Measurements from ENCODE around the gene SEPTIN12.

GRCh38 chr16:3727923-3728462 is 10.7 kb upstream of the TRAP1 start:
- PRO-cap, result no peak
CAGE:
- cytosol, long polyA minus RNA, result no peak
- cytosol, long polyA plus RNA, result no peak
- long polyA plus RNA, result no peak
- nucleus, long polyA minus RNA, result no peak
- nucleus, long polyA plus RNA, result no peak

DNA sequence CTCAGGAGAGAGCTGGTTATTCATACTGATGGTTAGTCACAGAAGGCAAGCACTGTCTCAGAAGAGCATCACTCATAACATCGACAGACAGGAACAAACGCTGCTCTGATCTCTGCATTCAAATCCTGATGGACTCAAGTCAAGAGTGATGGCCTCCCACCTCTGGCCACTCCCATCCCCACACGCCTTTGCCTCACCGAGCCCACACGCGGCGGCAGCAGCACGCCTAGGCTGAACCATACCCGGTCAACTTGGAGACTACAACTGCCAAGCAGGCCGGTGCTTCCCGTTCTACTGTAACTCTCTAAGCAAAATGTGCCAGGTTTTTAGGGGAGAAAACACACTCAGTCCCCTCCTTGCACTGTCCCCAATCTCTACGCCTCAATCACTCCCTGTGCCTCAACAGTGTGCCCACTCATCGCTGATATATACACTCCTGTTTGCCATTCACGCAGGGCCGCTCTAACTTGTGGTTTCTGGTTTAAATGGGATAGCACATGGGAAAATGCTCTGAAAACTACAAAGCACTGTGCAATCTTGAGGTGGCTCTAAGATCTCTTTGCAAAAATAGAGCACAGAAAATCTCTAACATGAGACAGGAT is 55.9 kb downstream of the CREBBP start:
- PRO-cap, result no peak
CAGE:
- cytosol, long polyA minus RNA, result no peak
- cytosol, long polyA plus RNA, result no peak
- long polyA plus RNA, result no peak
- nucleus, long polyA minus RNA, result no peak
- nucleus, long polyA plus RNA, result no peak

DNA sequence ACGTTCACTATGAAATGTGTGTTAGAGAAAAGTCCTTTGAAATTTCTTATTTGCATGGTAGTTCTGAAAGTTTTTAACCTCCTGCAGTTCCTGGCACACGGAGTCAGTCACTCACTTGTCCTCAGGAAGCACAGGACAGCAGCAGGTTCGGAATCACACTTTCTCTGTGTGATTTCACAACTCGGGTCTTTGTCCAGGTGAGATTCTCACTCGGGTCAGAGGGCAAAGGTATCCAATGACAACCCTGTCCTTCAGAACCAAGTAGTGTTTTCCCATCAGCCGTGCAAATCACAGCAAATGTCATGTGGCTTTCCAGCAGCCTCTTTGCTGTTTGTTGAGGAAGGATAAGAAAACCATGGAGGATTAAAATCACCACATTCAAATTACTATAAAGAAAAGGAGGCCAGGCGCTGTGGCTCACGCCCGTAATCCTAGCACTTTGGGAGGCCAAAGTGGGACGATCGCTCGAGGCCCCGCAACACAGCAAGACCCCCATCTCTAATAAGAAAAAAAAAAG is 22.1 kb downstream of the ADCY9 start:
- PRO-cap, result no peak
CAGE:
- cytosol, long polyA minus RNA, result no peak
- cytosol, long polyA plus RNA, result no peak
- long polyA plus RNA, result no peak
- nucleus, long polyA minus RNA, result no peak
- nucleus, long polyA plus RNA, result no peak

DNA sequence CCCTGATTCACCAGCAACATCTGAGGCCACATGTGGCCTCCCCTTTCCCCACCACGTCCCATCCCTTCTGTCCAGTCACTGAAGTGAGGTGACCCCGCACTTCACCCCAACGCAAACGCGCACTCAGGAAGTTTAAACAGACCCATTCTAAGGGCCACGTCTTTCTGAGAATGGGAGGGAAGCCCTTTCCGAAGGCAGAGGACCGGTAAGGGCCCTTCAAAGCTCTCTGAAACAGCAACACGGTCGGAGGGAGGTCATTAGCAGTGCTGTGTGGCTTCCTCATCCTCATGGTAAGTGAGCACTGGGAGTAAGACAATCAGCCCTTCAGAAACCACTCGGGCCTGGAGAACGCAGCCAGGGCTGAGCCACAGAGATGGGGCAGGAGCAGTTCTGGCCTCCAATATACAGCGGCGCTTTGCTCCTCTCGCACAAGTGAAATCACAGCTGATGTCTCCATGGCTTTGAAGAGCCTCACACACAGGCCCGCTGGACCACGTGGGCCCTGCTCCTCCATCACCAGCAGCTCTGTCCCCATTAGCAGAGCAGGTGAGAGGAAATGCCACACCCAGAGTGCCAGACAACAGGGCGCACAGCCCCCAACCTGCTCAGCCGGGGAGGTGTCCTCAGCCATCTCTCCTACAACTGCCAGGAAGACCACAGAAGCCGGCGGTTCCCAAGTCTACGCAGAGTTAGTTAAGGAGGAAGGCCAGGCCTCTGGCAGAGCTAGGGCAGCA is 23.6 kb downstream of the SRL start:
- PRO-cap, result no peak
CAGE:
- cytosol, long polyA minus RNA, result no peak
- cytosol, long polyA plus RNA, result no peak
- long polyA plus RNA, result no peak
- nucleus, long polyA minus RNA, result no peak
- nucleus, long polyA plus RNA, result no peak

DNA sequence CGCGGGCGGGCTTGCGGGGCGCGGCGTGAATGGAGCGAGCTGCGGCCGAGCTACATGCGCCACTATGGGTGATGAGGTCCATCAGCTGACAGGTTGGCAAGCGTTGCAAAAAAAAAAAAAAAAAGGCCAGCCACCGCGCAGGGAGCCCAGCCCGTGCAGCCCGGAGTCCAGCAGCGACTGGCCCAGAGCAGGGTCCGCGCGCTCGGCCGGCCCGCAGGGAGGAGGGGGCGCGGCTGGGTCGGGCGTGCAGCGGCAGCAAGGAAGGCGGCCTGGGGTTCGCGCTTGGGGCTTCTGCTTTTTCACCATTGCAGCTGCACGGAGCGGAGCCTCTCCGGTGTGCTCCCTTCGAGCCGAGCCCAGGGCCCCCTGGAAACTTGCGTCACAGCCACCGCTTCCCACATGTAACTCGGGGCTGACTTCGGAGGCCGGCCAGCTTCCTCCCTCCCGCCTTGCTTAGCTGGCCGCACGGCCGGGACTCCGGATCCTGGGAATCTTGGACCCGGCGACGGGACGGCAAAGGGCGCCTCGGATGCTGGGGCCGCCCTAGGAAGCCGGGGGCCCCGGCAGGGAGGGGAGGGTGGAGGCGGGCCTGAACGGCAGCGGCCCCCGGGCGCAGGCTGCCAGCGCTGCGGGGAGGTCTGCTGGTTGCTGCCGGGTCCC is 531 bp upstream of the TFAP4 start:
- PRO-cap, result bidirectional peak, plus-strand start at position 164 of the sequence, minus-strand start at position 175 of the sequence
CAGE:
- cytosol, long polyA minus RNA, result no peak
- cytosol, long polyA plus RNA, result no peak
- long polyA plus RNA, result no peak
- nucleus, long polyA minus RNA, result no peak
- nucleus, long polyA plus RNA, result no peak

GRCh38 chr16:4339224-4339958 is 11.7 kb downstream of the PAM16 start:
- PRO-cap, result no peak
CAGE:
- cytosol, long polyA minus RNA, result start-site peak on the plus strand at chr16:4339556-4339561, 13 reads
- cytosol, long polyA plus RNA, result start-site peak on the plus strand at chr16:4339271-4339371, 12 and 14 reads in 2 replicates; start-site peak on the plus strand at chr16:4339551-4339557, 7 and 15 reads in 2 replicates
- long polyA plus RNA, result no peak
- nucleus, long polyA minus RNA, result no peak
- nucleus, long polyA plus RNA, result start-site peak on the plus strand at chr16:4339324-4339414, 6 and 6 reads in 2 replicates

DNA sequence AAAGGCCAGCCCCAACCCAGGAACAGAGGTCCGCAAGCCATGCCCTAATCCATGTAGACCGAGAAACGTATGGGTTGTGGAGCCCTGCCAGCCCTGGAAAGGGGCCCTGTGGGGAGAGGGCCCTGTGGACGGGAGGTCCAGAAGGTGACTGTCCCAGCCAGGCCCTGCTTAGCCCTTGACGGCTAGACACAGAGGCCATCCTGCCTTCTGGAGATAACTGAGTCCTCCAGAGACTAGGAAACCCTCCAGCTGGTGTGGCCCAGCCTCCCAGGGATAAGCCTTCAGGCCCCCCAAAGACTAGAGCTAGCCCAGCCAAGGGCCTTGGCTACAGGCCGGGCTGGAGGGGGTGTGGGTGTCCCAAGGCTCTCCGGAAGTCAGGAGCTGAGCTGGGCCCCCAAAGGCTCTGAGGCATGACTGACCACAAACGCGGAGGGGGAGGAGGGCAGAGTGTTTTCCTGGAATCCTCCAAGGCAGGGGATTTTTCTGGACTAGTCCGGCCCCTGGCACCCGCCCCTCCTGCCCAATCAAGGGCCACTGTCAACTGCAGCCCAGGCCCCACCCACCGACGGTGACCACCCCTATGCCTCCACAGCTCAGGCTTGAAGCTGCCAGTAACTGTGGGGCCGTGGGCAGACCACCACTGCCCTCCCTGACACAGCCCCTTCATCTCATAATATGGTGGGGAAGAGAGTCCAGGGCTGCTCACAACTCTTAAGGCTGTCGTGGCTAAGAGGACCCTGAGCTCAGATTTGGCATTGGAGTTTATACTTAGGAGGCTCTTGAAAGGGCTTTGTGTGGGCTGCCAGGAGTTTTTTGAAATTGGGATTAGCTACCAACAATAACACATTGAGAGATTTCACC is 887 bp upstream of the VASN start:
- PRO-cap, result no peak
CAGE:
- cytosol, long polyA minus RNA, result no peak
- cytosol, long polyA plus RNA, result no peak
- long polyA plus RNA, result no peak
- nucleus, long polyA minus RNA, result no peak
- nucleus, long polyA plus RNA, result no peak

DNA sequence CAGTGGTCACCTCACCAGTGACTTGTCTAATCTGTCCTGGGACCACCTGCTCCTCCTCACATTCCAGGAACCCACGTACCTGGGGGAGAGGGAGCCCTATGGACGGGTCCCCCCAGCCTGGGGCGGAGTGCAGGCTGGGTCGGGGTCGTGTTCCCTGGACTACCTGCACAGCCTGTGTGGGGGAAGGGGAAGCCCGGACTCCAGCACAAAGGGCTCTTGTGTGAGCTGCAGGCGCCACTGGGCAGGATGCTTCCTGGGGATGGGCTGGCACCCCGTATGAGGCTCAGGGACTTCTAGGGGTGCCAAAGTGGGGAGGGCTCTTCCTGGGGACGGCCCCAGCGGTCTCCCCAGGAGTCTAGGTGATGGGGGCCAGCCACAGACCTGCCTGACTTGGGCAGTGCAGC is 7.4 kb downstream of the VASN start:
- PRO-cap, result no peak
CAGE:
- cytosol, long polyA minus RNA, result no peak
- cytosol, long polyA plus RNA, result no peak
- long polyA plus RNA, result no peak
- nucleus, long polyA minus RNA, result no peak
- nucleus, long polyA plus RNA, result no peak

DNA sequence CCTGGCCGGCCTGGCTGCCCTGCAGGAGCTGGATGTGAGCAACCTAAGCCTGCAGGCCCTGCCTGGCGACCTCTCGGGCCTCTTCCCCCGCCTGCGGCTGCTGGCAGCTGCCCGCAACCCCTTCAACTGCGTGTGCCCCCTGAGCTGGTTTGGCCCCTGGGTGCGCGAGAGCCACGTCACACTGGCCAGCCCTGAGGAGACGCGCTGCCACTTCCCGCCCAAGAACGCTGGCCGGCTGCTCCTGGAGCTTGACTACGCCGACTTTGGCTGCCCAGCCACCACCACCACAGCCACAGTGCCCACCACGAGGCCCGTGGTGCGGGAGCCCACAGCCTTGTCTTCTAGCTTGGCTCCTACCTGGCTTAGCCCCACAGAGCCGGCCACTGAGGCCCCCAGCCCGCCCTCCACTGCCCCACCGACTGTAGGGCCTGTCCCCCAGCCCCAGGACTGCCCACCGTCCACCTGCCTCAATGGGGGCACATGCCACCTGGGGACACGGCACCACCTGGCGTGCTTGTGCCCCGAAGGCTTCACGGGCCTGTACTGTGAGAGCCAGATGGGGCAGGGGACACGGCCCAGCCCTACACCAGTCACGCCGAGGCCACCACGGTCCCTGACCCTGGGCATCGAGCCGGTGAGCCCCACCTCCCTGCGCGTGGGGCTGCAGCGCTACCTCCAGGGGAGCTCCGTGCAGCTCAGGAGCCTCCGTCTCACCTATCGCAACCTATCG is 10.2 kb downstream of the VASN start:
- PRO-cap, result no peak
CAGE:
- cytosol, long polyA minus RNA, result no peak
- cytosol, long polyA plus RNA, result no peak
- long polyA plus RNA, result no peak
- nucleus, long polyA minus RNA, result no peak
- nucleus, long polyA plus RNA, result no peak

DNA sequence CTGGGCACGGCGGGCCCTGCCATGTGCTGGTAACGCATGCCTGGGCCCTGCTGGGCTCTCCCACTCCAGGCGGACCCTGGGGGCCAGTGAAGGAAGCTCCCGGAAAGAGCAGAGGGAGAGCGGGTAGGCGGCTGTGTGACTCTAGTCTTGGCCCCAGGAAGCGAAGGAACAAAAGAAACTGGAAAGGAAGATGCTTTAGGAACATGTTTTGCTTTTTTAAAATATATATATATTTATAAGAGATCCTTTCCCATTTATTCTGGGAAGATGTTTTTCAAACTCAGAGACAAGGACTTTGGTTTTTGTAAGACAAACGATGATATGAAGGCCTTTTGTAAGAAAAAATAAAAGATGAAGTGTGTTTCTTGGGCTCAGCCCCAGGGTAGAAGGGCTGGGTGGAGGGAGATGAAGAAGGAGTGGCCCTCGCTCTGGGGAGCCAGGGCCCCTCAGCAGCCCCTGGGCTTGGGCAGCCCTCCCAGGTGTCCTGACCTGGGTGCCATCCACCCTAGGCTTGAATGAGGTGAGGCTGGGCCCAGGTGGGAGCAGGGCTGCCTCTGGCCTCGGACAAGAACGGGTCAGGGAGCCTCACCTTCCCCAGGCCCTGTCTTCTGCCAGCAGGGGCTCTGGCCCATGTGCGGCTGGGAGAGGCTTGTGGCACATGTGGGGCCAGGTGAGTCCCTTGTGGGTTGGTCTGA is 11.7 kb downstream of the VASN start:
- PRO-cap, result no peak
CAGE:
- cytosol, long polyA minus RNA, result no peak
- cytosol, long polyA plus RNA, result no peak
- long polyA plus RNA, result no peak
- nucleus, long polyA minus RNA, result no peak
- nucleus, long polyA plus RNA, result no peak

DNA sequence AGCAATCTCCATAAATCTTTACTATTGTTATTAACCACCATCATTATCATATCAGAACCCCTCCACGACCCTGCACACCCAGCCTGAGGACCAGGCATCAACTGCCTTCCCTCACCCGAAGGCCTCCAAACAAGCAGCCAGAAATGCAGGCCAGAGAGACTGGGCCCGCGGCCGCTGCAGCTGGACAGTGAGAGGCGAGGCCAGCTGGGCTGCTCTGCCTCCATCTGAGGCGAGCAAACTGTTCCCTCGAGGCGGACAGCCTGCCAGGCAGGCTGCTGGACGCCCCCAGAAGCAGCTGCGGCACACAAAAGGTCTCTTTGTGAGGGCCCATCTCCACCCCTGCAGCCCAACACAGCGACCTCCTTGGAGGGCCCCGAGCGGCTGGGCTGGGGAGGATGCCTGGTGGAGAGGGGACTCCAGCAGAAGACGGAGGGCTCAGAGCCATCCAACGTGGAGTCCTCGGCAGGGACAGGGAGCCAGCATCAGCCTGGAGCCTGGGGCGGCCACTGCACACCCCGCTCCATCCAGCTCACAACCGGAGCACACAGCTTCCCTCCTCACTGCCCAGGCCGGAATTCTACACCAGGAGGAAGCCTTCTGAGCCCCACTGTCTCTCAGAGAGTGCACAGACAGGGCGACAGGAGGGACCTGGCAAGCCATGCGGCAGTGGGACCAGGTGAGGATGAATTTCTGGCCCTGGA is 4.6 kb downstream of the CORO7 start:
- PRO-cap, result no peak
CAGE:
- cytosol, long polyA minus RNA, result no peak
- cytosol, long polyA plus RNA, result no peak
- long polyA plus RNA, result no peak
- nucleus, long polyA minus RNA, result no peak
- nucleus, long polyA plus RNA, result no peak

- PRO-cap, result no peak
CAGE:
- cytosol, long polyA minus RNA, result no peak
- cytosol, long polyA plus RNA, result no peak
- long polyA plus RNA, result no peak
- nucleus, long polyA minus RNA, result no peak
- nucleus, long polyA plus RNA, result no peak
These were observed 2.0 kb downstream of the CORO7 start for GRCh38 chr16:4414238-4414991.

DNA sequence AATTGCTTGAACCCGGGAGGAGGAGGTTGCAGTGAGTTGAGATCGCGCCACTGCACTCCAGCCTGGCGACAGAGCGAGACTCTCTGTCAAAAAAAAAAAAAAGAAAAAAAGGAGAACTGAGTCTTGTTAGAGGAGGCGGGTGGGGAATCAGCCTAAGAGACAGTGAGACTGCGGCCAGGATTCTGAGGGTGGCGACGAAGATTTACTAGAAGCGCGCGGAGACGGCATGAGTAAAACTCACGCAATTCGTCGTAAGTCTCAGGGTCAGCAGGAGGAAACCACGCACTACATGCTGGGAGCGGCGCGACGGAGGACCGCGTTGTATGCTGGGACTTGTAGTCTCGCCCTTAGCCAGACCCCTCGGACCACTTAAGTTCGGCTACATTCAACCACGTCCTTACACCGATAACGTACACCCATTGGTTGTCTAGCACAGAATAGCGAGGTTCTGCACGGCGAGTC is 400 bp upstream of the DNAJA3 start:
- PRO-cap, result bidirectional peak, plus-strand start at position 283 of the sequence, minus-strand start at position 260 of the sequence
CAGE:
- cytosol, long polyA minus RNA, result no peak
- cytosol, long polyA plus RNA, result no peak
- long polyA plus RNA, result no peak
- nucleus, long polyA minus RNA, result no peak
- nucleus, long polyA plus RNA, result no peak

GRCh38 chr16:4500290-4500618 is 24.1 kb downstream of the HMOX2 start:
- PRO-cap, result unidirectional peak, plus-strand start at chr16:4500498; unidirectional peak, plus-strand start at chr16:4500556
CAGE:
- cytosol, long polyA minus RNA, result no peak
- cytosol, long polyA plus RNA, result no peak
- long polyA plus RNA, result no peak
- nucleus, long polyA minus RNA, result no peak
- nucleus, long polyA plus RNA, result no peak

- PRO-cap, result no peak
CAGE:
- cytosol, long polyA minus RNA, result no peak
- cytosol, long polyA plus RNA, result no peak
- long polyA plus RNA, result no peak
- nucleus, long polyA minus RNA, result no peak
- nucleus, long polyA plus RNA, result no peak
These were observed 23.2 kb downstream of the MGRN1 start for GRCh38 chr16:4647880-4648219.

DNA sequence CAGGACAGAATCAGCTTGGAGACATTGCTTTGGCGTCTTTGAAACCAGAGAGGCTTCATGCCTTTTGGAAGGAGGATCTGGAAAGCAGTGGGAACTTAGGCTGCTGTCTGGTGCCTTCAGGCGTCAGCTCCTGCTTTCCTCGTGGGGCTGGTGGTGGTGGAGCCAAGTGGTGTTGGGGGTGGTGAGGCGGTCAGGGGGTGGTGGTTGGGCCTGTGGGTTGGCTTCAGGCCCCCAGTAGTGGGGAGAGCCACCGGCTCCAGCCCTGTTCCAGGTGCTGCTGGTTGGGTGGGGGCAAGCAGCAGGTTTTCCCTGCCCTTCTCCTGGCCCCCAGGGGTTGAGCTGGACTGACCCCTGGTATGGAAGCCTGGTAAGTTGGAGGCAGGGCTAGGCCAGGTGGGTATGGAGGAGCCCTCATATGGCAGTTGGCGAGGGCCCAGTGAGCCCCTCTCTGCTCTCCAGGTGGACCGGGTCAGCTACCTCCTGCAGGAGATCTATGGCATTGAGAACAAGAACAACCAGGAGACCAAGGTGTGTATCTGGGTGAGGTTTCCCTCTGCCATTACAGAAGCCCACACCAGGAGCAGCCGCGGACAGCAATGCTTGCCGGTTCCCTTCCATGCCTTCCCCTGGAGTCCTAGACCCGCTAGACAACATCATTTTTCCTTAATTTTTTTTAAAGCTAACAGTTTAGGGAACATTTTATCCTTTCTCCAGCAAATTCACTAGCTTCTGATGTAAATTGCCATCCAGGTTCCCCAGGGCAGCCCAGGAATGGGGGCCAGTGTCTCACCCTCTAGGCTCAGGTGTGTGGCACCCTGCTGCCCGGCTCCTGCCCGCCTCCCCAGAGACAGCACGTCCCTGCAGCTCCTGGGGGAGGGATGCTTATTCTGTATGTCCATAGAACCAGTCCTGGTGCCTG is 22.2 kb upstream of the NUDT16L1 start:
- PRO-cap, result no peak
CAGE:
- cytosol, long polyA minus RNA, result no peak
- cytosol, long polyA plus RNA, result no peak
- long polyA plus RNA, result no peak
- nucleus, long polyA minus RNA, result no peak
- nucleus, long polyA plus RNA, result no peak

GRCh38 chr16:4673354-4673766 is 20.0 kb upstream of the NUDT16L1 start:
- PRO-cap, result no peak
CAGE:
- cytosol, long polyA minus RNA, result no peak
- cytosol, long polyA plus RNA, result no peak
- long polyA plus RNA, result no peak
- nucleus, long polyA minus RNA, result no peak
- nucleus, long polyA plus RNA, result no peak

DNA sequence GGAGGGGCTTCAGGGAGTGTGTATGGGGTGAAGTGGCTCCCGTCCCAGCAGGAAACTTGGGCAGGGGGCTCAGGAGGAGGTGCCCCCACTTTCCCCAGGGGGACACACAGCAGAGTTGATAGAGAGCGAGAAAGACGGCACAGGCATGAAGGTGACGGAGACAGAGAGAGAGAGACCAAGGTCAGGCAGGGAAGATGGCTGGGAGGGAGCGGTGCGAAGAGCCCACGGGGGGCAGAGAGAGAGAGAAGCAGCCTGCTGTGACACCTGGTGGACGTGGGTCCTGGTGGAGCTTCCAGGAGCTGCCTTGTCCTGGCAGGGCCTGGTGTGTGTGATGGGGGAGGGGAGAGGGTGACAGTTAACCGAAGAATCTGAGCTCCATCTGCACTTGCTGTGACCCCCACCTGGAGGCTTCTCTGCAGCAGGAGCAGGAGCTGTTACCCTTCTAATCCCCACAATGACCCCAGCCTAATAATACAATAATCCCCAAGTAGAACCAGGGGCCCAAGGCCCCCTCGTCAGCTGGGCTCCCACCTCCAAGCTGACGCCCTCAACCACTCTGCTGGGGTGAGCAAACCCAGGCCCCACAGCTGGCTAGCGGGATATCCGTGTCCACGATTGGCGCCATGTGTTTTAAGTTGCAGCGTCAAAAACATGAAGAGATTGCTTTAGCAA is at the start of gene SEPTIN12:
SEPTIN12 (minus strand) TSS at position 330 of the 672 bp plus-strand sequence.
- PRO-cap, result no peak
CAGE:
- cytosol, long polyA minus RNA, result no peak
- cytosol, long polyA plus RNA, result no peak
- long polyA plus RNA, result no peak
- nucleus, long polyA minus RNA, result no peak
- nucleus, long polyA plus RNA, result no peak

DNA sequence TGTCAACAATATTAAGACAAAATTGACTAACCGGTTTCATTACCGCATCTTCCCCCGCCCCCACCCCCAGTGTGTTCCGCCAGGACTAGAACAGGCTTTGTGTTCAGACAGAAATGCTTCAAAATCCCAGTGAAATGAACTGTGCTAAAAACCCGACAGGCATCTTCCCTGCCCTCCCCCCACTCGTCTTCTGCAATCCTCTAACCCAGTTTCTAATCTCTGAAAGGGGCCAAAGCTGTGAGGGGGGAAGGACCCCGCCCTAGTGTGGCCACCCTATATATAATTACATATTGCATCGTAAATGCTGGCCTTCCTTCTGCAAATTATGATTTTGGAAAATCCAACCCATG is 1.1 kb upstream of the ROGDI start:
- PRO-cap, result no peak
CAGE:
- cytosol, long polyA minus RNA, result no peak
- cytosol, long polyA plus RNA, result no peak
- long polyA plus RNA, result no peak
- nucleus, long polyA minus RNA, result no peak
- nucleus, long polyA plus RNA, result no peak

- PRO-cap, result no peak
CAGE:
- cytosol, long polyA minus RNA, result no peak
- cytosol, long polyA plus RNA, result no peak
- long polyA plus RNA, result no peak
- nucleus, long polyA minus RNA, result no peak
- nucleus, long polyA plus RNA, result no peak
These were observed 19.8 kb downstream of the UBN1 start for GRCh38 chr16:4866643-4867837.

Measured in endothelial cell of umbilical vein (primary cell).